Measurements from ENCODE around the genes FAM237A and DYTN.

DNA sequence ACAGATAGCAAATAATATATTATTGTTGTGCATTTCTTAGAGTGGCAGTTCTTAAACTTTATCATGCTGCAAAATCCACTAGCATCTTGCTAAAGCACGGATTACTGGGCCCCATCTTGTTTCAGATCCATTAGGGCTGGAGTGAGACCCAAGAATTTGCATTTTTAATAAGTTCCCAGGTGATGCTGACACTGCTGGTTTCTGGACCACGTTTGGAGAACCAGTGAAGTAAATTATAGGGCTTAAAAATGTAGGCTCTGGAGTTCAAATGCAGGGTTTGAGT is 46.5 kb upstream of the PARD3B start:
- CAGE, long polyA plus RNA: no peak
- RRBS: no CpG with 5 or more reads among the region's 2 CpGs

GRCh38 chr2:204522708-204523178 is 22.5 kb upstream of the PARD3B start:
- CAGE, long polyA plus RNA: no peak
- RRBS: no CpG with 5 or more reads among the region's 4 CpGs

- CAGE, long polyA plus RNA: no peak
- RRBS: no CpG with 5 or more reads among the region's 11 CpGs
Measured at GRCh38 chr2:204538206-204539563, 6.6 kb upstream of the PARD3B start.

GRCh38 chr2:204545564-204546298 is 456 bp downstream of the PARD3B start:
- CAGE, long polyA plus RNA: no peak
- RRBS: 1% methylated on average over 38 of the region's 69 CpGs

GRCh38 chr2:204743459-204744370 is 198.4 kb downstream of the PARD3B start:
- CAGE, long polyA plus RNA: no peak
- RRBS: no CpG with 5 or more reads among the region's 4 CpGs

DNA sequence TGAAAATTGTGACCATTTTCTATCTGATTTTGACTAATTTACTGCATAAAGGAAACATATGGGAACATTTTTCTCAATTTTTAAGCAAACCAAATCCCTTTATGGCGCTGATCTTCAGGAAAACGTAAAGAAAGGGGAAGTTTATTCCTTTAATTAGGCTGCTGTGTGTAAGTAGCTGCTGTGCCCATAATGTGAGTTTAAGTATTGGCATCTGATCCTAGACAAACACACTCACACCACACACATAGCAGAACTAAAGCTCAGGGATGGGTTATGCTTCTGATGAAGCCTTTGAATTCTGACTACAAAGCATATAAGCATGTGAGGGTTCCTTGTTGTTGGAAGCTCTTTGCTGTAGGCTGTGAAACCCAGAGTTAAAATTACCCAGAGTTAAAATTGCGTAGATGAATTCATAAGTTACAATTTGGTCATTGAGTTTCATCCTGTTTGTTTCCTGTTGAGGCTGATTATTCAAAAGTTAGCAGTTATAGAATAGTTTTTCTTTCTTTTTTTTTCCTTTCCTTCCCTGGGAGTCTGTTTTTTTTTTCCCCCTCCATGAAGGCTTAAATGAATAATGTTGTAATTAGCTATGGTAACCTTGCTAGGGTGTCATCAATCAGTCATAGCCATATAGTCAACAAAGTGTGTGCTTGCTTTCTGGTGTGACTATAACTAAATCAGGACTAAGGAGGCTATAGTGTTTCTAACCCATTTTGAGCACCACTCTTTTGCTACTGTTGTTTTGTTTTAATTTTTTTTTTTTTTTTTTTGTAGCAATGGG is 426.0 kb downstream of the PARD3B start:
- CAGE, long polyA plus RNA: no peak
- RRBS: no CpG with 5 or more reads among the region's 3 CpGs

DNA sequence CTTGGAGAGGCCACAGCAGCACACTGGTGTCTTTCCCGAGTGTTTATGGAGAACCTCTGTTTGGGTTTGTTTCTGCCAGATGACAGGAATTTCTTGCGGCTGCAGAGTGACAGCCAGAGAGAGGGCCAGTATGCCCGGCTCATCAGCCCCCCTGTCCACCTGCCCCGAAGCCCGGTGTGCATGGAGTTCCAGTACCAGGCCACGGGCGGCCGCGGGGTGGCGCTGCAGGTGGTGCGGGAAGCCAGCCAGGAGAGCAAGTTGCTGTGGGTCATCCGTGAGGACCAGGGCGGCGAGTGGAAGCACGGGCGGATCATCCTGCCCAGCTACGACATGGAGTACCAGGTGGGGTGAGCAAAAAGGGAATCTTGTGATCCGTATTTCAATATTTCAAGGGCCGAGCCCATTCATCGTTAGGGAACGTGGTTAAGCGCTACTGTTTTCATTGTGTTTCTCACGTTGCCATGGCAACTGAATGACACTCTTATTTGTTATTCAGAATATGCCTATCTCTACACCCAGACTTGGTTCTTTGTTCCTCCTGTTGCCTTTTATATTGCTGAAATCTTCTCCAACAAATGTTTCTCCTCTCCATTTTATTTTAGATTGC is 81.4 kb downstream of the NRP2 start:
- CAGE, long polyA plus RNA: no peak
- RRBS: 100% methylated on average over 1 of the region's 23 CpGs

- CAGE, long polyA plus RNA: no peak
- RRBS: 94% methylated on average over 3 of the region's 16 CpGs
Measured at GRCh38 chr2:205806023-205806731, 123.9 kb downstream of the NRP2 start.

GRCh38 chr2:205974666-205975060 is 111.3 kb downstream of the INO80D start:
- CAGE, long polyA plus RNA: no peak
- RRBS: no CpG with 5 or more reads among the region's 1 CpG

DNA sequence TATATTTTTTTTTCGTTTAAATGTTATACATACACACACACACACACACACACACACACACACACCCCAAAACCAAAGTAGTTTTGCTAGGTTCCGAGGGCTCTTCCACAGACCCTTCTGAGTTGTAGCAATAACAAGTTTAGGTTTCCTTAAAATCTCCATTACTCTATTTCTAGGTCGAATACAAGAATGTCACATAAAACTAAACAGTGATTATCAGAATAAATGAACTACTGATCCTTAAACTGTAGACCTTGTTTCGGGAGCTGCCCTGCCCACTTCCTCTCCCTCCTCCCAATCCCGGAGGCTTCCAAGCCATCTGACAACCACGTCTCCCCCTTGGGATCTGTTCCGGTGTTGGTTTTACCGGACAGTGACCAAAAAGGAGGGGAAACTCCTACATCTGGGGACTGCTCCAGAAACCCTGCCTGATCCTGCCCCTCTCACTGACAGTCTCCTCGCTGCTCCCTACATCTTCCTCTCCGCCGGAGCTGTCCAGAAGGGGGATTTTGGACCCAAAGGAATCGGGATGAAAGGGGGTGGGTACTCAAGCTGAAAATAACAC is 1.7 kb downstream of the INO80D start:
- CAGE, long polyA plus RNA: no peak
- RRBS: 0% methylated on average over 1 of the region's 12 CpGs

DNA sequence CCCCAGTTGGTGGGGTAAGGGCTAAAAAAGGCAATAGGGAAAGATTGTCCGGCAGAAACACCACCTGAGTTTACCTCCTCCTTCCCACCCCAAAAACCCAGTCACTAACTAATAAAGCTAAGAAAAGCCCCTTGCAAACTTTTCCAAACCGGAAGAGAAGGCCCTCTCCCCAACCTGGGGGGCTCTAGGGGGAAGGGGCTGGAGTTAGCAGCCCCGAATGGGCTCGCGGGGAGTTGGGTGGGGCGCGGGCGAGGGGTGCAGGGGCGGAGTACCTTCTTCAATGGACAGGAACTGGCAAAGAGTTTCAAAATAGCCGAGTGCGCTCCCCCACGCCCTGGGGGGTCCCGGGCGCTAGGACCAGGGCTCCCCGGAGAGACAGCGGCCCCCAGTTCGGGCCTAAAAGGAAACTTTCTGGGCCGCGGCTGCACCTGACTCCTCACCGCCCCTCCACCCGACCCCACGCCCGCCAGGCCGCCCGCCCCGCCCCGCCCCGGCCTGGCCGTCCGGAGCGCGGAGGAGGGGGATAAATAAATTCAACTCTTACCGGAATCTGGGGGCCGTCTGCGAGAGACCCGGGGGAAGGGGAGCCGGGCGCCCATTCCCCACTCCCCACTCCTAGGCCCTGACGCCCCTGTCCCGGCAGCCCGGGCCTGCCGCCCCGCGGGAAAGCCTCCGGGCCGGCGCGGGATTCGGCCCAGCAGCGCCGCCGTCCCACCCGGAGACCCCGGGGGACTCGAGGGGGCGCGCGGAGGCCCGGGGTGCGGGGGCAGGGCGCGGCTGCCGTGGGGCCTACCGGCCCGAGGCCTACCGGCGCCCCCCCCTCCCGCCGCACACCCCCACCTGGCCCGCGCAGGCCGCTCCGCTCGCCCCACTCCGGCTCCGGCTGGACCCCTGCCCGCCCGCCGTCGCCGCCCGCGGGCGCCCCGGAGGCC is 933 bp downstream of the INO80D start:
- CAGE, long polyA plus RNA: no peak
- RRBS: 2% methylated on average over 43 of the region's 85 CpGs

DNA sequence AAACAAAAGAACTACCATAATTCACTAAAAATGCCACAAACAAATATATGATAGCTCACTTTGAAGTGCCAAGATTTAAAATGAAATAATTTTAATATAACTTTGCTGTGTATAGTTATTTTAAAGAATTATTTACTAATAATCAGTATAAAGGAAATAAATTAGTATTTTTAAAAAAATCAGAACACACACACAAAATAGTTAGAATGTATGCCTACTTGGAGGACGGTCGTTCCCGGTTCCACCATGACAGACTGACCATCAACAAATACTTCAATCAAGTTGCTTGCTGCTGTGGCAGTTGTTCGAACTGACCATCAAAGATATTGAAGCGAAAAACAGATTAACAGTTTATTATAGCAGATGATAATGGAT is 7.1 kb downstream of the NDUFS1 start:
- CAGE, long polyA plus RNA: no peak
- RRBS: no CpG with 5 or more reads among the region's 5 CpGs

DNA sequence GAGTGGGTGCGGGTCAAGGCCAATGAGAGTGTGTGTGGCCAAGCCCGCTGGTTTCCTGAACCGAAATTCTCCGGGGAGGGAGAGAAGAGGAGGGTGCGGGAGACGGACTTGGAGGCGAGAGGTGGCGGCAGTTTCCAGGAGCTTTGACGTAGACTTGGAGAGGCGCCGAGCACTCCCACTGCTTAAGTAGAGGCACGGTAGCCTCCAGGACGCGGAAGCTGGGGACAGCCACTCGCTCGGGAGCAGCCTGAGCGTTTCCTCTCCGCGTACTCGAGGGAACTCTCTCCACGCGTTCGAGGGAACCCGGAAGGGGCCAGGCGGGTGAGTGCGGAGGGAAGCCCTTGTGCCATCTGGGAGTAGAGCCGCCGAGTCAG is at the start of gene FAM237A:
Gene FAM237A (plus strand): TSS at position 282 of the 374 bp plus-strand sequence.
- CAGE, long polyA plus RNA: no peak
- RRBS: 6% methylated on average over 4 of the region's 28 CpGs

DNA sequence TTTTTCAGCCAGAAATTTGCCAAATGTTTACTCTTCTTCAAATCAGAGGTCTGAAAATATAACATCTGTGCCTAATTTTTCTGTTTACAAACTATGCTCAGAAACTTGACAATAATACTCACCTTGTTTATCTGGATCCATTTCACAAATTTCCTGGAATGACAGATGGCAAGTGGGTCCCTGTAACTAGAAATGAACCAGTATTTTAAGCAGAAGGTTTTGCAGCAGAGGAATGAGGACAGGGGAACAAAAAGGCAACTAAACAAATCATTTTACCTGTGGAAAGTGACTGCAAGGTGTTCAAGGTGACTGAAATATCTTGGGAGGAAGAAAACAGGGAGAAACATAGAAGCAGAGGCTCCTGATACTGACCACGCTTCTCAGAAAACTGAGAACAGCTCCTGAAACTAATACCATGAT is at the start of gene DYTN:
Gene DYTN (minus strand): TSS at position 258 of the 420 bp plus-strand sequence.
- CAGE, long polyA plus RNA: no peak
- RRBS: no CpG with 5 or more reads among the region's 1 CpG

- CAGE, long polyA plus RNA: no peak
- RRBS: no CpG with 5 or more reads among the region's 14 CpGs
Measured at GRCh38 chr2:207075830-207076599, 89.7 kb downstream of the KLF7 start.

DNA sequence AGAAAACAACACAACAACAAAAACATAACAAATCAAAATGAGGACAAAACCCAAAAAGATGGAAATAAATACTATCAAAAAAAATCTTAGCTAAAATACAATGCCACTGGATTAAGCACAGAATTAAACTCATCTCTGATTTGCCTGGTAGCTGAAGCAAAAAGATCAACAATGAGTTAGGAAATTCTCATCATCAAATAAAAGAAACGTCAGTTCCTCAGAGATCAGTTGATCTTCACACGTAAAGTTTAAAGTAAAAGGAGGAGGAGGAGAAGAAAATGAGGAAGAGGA is 22.7 kb downstream of the KLF7 start:
- CAGE, long polyA plus RNA: no peak
- RRBS: no CpG with 5 or more reads among the region's 2 CpGs

DNA sequence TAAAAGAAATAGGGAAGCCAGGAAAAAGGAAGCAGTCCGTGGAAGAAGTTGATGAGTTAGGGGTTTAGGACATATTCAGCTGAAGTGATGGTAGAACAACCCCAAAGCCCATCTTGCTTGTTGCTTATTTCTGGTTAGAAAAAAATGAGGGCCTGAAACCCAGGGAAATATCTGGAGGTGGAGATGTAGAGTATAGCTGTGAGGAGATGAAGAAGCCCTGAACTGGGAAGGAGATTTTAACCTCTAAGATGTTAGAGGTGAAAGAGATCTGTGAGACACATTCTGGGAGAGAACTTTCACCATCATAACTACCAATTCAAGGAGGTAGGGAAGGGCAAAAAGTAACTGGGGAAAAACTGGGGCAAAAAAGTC is 7.9 kb downstream of the KLF7 start:
- CAGE, long polyA plus RNA: no peak
- RRBS: no CpG with 5 or more reads among the region's 1 CpG

GRCh38 chr2:207162773-207163860 is 2.6 kb downstream of the KLF7 start:
- CAGE, long polyA plus RNA: no peak
- RRBS: no CpG with 5 or more reads among the region's 9 CpGs

GRCh38 chr2:207504304-207505277 is 25.2 kb upstream of the CREB1 start:
- CAGE, long polyA plus RNA: no peak
- RRBS: no CpG with 5 or more reads among the region's 12 CpGs

DNA sequence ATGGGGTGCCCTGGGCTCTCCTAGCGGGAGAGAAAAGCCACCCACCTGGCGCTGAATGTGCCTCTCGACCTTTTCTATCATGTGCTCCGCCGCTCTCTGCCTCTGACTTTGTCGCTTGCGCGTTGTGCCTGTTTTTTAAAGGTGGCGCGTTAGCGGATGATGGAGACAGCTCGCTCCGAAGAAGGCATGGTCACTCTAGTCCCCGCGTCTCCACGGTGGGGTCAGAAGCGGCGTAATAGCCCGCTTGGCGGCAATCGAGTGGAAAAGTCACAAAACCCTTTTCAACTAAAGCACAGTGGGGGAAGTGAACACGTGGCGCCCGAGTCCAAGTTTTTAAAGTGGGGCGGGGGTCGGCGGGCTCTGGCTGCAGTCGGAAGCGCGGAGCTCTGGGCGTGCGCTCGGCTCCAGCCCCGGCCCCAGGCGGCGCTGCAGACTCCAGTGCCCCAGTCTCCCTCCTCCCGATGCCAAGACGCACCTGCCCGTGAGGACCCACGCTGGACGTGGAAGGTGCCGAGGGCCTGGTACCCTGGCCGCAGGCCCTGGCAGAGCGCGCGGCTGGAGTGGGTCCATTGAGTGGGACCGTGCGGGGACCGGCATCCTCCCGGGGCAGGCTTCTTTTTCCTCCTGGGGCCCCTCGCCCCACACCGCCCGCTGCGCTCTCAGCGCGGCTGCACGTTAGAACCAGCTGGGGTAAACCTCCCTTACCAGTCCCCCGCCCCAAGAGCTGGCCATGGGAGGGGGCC is 609 bp upstream of the METTL21A start:
- CAGE, long polyA plus RNA: no peak
- RRBS: no CpG with 5 or more reads among the region's 58 CpGs

Data from mammary epithelial cell (primary cell).